Parotid gland (tissue), 1 donor: Measurements from ENCODE around the gene PDE3B.

DNA sequence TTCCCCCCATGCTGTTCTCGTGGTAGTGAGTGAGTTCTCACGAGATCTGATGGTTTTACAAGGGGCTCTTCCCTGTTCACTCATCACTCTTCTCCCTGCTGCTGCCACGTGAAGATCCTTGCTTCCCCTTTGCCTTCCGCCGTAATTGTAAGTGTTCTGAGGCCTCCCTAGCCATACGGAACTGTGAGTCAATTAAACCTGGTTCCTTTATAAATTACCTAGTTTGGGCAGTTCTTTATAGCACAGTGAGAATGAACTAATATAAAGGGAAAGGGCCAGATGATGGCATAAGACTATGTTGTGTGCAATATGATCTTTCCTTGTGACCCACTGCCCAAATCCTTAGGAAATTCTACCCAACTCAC is 118.9 kb downstream of the FAR1 start:
- PRO-cap, result no peak

GRCh38 chr11:13963889-13965124 is 1.8 kb downstream of the SPON1 start:
- PRO-cap, result no peak

DNA sequence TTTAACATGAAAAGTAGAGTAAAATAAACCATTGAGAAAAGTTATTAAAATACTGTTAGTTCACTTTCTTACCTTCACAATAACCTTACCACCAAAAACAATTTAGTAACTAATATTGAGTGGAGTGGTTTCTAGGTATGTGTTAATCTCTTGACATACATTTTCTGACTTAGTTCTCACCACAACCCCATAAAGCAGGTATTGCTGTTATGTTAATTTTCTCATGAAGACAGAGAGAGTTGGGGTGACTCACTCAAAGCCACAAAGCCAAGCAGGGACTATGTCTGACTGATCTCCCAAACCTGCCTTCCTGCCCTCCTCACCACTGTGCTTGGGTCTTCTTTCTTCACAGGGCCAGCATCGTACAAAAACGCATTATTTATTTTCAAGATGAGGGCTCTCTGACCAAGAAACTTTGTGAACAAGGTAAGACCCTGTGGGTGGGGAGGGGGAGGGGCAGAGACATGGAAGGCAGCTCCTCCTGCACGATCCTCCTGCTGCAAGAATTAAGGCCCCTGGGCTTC is 112.5 kb downstream of the SPON1 start:
- PRO-cap, result no peak

- PRO-cap, result no peak
Observed at GRCh38 chr11:14090540-14091149, 128.1 kb downstream of the SPON1 start.

DNA sequence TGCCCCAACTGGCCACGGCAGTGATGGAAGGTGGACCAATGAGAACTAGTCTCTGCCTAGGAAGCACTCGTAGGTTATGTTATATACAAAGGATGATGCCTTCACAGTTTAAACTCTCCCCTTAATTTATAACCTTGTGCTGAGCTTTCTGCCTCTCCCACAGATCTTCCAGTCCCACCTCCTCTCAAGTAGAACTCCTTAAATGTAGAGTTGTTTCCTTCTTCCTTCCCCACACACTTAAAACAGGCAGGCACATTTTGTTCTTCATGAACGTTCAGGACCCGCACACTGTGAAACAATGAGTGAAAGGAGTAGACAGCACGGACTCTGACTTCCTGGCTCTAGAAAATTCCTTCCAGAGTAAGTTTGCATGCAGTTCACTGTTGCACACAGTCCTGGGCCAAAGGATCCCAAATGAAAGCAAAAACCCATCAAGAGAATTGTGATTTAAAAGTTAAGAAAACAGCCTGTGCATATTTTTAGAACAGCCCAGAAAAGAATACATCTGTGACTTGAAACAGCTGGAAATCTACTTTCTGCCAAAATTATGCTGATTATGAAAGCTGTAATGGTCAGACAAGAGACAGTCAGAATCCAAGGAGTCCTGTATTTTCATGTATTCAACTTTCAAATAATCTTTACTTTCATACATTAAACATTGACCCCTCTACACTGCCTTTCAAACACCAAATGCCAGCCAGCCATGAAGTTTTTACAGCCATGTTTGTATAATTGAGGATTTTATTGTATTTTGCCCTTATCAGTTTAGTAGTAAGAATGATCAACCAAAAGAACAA is 167.6 kb downstream of the RRAS2 start:
- PRO-cap, result no peak

DNA sequence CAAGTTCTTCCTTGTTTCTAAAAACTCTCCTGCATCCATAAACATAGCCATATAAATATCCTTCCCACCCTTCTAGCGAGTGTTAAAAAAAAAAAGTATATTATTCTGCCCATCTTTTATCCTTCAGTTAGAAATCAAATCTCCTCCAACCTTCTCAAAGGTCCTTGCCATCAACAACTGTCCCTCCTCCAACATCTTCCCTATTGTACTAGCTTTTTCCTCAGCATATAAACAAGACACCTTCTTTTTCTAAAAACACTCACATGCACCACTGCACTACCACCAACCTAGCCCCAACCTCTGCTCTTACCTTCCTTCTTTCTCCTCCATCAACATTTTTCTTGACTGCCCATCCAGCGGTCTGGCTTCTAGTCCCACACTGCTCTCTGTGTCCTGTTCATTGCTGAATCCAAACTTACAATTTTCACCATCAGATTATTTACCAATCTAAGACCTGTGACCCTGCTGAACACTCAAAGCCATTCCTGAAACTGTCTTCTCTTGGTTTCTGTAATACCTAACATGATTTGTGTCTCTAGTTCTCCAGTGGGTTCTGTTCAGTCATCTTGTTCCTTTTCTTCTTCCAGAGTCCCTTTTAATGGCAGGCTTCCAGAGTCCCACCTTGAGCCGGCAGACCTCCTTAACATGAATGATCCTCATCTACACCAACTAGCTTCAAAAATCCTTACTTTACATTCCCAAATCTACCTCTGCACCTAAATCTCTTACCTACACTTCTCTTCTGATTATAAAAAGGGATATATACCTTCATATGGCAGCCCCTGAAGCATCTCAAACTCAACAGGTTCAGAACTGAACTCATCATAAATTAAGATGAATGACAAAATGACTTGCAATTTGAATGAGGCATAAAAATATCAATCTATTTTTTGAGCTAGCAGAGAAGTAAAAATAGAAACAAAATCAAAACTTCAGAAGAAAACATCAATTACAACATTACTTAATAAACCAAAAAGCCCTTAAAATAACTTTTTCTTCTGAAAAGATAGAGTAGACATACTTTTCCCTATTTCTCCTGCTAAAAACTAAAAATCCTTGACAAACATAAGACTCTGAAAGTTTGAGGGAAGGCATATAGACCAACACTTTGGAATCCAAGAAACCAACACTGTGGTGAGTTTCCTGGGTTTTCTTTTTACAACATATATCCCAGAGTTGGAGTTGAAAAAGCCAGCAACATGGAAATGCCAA is 24.0 kb downstream of the RRAS2 start:
- PRO-cap, result no peak

- PRO-cap, result bidirectional peak, plus-strand start at chr11:14358558, minus-strand start at chr11:14358467
Observed at GRCh38 chr11:14357610-14358747, 1.0 kb downstream of the RRAS2 start.

DNA sequence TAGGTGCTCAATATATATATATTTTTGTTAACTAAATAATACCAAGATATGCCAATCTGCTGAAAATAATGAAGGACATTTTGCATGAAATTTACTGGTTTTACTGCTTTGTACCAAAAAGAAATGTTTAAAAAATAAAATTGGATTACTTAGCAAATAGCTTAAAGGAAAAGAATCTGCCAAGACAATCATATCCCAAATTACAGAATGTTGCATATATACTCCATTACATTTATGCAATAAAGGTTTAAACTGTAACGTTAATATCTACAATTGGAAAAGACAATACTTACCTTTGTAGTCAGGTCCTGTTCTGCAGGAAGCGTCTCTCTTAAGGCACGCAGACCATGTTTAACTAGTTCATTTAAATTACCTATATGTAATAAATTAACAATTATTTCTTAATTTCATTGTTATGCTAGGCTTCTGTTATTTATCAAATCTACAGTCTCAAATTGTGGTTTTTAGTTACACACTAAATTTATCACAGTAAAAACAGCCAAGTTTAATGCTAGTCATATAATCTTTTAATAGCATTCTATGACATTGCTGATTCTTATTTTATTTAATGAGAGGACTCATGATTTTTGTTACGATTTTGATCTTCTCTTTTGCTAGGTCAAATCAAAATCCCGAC is 9.5 kb downstream of the PSMA1 start:
- PRO-cap, result no peak

GRCh38 chr11:14643479-14643914 is at the start of gene PDE3B:
Gene PDE3B, plus strand, starts transcription at chr11:14643804.
- PRO-cap, result bidirectional peak, plus-strand start at chr11:14643765, minus-strand start at chr11:14643647

GRCh38 chr11:14645267-14645521 is 1.6 kb downstream of the PDE3B start:
- PRO-cap, result no peak

DNA sequence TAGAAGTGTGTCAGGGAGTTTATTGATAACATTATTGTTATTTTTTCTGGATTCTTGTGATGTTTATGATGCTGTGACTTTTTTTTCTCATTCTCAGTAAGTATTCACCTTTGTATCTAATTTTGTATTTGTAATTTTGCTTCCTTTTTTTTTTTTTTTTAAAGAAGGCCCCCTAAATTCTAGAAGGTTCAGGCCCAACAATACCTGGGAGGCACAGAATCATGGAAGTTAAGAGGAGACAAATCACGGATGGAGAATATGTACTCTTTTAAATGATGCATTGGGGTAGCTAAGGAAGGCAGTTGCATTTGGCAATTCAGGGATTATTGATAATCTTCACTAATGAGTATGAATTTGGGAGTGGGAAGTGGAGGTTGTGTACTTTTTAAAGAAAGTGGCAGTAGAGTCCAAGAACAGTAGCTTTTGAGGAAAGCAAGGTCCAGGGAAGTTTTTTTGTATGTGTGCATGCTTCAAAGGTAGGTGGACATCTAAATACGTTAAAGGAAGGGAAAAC is 46.9 kb downstream of the PDE3B start:
- PRO-cap, result no peak

GRCh38 chr11:14764958-14765790 is 121.6 kb downstream of the PDE3B start:
- PRO-cap, result unidirectional peak, plus-strand start at chr11:14765383

GRCh38 chr11:14768606-14769350 is 123.3 kb downstream of the CYP2R1 start:
- PRO-cap, result no peak

GRCh38 chr11:16012339-16012963 is 343.9 kb downstream of the SOX6 start:
- PRO-cap, result no peak

- PRO-cap, result no peak
Observed at GRCh38 chr11:16239073-16239596, 117.2 kb downstream of the SOX6 start.

DNA sequence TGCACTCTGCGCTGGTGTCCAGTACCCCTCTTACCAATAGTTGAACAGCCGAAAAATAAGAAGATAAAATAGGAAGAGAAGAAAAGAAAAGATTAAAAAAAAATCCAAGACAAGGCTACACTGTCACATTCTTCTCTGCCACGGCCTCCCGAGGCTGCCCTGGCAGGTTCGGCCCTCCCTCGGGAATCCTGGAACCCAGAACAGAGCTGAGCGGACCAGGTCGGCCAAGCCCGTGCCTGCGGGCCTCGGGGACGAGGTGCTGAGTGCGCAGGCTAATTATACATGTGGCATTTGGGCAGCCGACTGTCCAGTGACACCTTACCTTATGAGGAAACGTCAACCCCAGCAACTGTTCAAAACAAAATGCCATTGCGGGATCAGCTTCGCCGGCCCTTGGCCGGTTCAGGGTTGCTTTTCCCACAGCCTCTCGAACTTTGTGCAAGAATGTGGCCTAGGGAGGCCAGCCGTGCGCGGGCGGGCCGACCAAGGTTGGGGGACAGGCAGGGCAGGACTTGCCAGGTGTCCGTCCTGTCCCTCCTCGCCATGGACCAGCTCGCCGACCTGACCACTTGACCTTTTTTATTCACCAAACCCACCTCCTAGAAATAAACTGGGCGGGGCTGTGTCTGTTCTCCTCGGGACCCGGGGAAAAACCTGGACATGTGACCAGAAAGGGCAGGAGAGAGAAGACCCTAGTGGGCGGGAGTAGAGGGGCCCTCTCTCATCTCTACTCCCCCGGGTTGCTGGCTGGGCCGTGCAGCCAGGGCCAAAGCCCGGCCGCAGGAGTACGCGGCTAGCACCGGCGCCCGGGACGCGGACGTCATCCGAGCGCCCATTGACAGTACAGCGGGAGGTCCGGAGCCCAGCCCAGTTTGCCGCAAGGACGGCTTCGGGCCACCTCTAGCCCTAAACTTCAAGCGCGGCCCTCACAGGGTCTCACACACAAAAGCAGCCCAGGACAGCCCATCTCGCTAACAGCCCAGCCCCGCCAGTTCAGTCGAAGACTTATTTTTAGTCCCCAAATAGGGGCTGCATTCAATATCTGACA is 134.4 kb upstream of the C11orf58 start:
- PRO-cap, result unidirectional peak, plus-strand start at position 870 of the sequence

DNA sequence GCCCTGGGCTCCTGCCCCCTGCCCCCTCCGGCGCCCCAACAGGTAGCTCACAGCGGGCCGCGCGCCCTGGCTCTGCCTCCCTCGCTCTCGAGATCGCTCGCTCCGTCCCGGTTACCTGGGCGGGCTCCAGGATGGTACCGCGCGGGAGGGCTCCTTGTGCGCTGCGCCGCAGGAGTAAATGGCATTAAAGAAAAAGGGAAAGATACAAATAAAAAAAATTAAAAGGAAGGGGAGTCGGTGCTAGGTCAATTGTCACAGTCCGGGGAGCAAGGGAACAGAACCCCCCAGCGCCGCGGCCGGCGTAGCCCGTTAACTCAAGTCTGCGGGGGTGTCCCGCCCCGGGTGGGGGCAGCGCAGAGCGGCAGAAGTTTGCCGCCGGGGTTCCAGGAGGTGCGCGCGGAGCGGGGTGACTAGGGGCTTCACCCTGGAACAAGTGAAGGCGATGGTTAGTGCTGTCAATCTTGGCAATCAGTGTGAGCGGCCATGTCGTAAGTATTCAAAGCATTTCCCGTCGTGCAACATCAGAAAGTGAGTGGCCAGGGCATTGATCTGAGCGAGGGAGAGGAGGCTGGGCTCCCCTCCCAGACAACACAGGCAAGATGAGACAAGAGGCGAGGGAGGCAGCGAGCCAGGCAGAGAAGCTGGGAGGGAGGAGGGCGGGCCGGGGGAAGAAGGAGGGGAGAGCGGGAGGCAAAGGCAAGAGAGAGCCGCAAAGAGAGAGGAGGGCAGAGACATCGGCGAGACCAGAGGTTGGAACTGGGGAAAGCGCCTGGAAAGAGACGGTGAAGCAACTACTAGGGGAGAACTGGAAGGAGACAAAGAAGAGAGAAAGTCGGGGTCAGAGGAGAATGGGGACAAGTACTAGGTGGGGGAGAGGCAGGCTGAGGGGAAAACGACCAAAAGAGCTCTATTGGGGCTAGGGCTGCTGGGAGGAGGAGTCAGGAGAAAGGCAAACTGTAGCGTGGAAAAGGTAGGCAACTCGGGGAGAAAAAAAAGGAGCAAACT is 130.9 kb upstream of the C11orf58 start:
- PRO-cap, result unidirectional peak, minus-strand start at position 596 of the sequence

DNA sequence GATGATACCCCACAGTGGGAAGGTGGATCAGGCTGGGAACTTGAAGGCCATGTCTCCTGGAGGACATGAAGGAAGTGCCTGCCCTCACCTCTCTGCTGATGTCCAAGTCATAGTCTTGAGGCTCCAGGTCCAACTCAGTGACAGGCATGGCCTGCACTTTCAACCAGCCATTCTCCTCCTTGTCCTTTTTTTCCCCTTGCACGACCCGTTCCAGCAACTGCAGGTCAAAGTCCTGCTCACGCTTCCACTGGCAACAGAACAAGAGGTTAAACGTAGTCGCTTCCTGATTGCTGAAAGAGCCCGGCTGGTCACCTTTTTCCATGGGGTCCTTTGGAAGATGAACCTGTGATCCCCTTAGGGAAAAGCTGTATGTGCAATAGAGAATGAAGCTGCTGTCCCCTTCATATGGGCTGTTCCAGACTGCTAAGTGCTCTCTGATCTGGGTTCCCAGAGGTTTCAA is 47.7 kb downstream of the C11orf58 start:
- PRO-cap, result no peak

- PRO-cap, result no peak
Observed at GRCh38 chr11:16795139-16795675, 56.8 kb downstream of the C11orf58 start.

DNA sequence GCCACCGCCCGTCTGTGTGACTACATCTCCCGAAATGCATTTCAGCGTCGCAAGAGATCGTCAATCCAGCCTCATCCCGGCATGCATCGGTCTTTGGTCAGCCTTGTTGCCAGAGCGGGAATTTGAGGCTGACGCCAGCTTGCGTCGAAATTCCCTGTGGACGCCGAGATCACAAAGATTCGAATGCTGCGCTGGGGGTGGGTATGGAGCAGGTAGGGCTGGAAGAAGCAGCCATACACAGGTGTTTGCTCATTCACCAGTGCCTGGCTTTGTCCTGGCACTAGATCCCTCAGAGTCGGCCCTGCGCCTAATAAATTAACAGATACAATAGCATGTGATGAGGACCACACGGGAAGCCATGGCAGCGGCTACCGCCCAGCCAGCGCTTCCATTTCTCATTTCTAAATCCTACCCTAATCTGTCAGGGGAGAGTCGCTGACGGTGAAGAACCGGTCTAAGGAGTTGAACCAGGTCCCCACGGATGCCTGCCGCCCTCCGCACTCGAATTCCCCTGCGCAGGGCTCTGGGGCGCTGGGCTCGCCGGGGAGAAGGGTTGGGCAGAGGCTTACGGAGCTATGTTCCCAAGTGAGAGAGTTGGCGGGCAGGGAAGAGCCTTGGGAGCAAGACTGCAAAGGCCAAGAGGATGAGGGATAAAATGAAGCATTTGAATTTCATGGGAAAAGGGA is 445 bp upstream of the RPS13 start:
- PRO-cap, result bidirectional peak, plus-strand start at position 112 of the sequence, minus-strand start outside the sequence